Jurkat, Clone E6-1 (cell line): ENCODE results near the genes P2RY10 and DACH2.

DNA sequence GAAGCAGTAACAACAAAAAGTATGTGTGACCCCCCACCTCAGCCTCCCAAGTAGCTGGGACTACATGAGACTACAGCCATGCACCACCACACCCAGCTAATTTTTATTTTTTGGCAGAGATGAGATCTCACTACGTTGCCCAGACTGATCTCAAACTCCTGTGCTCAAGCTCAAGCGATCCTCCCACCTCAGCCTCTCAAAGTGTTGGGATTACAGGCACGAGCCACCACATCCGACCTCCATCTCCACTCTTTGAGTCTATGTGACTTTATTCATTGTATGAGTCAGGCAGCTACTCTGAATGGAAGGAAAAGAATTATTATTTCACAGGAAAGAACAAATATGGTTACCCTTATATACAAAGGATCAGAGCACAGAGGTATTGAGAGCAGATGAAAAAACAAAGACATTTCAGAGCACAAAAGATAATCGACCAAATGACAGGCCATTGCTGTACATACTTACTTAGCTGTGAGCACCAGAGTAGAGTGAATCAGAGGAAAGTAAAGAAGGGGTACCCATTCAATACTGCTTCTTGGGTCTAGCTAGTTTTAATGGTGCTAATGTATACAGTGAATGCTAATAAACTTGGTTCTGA, 28.6 kb upstream of the ZCCHC13 start:
- RRBS = no CpG with 5 or more reads among the region's 5 CpGs

- RRBS = no CpG with 5 or more reads among the region's 64 CpGs
These were observed 78.0 kb downstream of the RLIM start for GRCh38 chrX:74536182-74537077.

DNA sequence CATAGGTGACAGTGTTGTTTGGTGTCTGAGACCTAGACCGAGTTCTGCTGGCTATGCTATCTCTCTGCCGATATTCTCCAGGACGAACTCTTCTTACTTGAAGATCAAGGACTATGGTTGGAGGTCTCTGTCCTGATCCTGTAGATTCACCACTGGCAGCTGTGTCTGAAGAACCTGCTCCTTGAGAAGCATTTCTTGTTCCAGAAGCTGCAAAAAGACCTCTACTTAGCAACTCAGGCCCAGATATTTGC, 22.3 kb downstream of the RLIM start:
- RRBS = no CpG with 5 or more reads among the region's 3 CpGs

GRCh38 chrX:74608342-74608979, 6.0 kb downstream of the RLIM start:
- RRBS = no CpG with 5 or more reads among the region's 6 CpGs

DNA sequence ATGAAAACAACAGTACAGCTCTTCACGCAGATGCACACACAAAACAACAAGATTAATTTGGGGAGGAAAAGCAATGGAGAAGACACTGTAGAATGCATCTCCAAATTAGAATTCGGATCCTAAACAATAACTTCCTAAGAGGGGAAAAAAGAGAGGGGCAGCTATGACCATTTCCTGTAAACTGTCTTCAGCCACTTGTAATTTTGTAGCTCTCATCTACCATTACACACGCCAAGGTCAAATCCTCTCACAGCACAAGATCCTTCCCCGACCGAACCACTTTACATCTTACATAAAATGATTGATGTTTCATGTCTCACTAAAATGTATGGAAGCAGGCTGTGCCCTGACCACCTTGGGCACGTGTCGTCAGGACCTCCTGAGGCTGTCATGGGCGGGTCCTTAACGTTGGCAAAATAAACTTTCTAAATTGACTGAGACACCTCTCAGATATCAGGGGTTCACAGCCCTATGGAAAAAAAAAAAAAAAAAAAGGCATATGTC, 24.1 kb upstream of the PBDC1 start:
- RRBS = no CpG with 5 or more reads among the region's 9 CpGs

DNA sequence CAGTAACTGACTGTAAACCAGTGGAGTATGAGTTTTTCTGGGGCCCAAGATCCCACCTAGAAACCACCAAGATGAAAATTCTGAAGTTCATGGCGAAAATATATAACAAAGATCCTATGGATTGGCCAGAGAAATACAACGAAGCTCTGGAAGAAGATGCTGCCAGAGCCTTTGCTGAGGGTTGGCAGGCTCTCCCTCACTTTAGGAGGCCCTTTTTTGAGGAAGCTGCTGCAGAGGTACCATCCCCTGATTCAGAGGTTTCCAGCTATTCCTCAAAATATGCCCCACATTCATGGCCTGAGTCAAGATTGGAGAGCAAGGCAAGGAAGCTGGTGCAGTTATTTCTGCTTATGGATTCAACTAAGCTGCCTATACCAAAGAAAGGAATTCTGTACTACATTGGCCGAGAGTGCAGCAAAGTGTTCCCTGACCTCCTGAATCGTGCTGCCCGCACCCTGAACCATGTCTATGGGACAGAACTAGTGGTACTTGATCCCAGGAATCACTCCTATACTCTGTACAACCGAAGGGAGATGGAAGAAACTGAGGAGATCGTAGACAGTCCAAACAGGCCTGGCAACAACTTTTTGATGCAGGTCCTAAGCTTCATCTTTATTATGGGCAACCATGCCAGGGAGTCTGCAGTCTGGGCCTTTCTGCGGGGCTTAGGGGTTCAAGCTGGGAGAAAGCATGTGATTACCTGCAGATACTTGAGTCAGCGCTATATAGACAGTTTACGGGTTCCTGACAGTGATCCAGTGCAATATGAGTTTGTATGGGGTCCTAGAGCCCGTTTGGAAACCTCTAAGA, 2.5 kb downstream of the MAGEE1 start:
- RRBS = no CpG with 5 or more reads among the region's 11 CpGs

DNA sequence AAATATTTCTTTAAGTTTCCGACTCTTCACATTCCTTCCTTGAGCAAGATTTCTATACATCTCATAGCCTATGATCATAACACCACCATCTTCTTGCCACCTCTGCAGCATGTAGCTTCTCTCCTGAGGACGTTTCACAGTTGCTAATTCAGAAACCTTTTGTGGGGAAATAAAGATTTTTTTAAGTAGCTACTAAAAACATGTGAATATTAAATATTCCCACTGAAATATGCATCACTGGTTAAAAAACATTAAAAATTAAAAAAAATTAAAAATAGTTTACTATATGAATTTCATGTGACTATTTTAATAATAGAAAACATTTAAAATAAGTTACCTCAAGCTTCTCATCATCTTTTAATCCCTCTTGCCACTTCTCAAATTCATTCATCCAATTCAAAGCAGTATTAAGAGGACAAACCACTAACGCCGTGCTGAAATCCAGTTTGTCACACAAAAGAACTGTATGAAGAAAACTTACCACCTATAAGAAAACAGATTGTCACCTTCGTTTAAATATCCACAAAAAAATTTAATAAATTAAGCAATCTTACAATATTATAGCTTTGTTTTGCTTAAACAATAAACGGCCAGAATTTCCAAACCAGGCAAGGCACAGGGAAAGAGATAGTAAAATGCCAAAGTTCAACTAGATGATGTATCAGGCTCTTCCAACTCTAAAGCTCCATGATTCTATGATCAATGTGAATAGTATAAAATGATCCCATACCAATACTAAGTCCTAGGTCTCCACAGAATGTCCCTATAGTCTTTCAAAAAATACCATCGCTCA, 152.6 kb downstream of the ATRX start:
- RRBS = no CpG with 5 or more reads among the region's 7 CpGs

- RRBS = no CpG with 5 or more reads among the region's 4 CpGs
These were observed 132.1 kb downstream of the ATRX start for GRCh38 chrX:77653911-77654372.

DNA sequence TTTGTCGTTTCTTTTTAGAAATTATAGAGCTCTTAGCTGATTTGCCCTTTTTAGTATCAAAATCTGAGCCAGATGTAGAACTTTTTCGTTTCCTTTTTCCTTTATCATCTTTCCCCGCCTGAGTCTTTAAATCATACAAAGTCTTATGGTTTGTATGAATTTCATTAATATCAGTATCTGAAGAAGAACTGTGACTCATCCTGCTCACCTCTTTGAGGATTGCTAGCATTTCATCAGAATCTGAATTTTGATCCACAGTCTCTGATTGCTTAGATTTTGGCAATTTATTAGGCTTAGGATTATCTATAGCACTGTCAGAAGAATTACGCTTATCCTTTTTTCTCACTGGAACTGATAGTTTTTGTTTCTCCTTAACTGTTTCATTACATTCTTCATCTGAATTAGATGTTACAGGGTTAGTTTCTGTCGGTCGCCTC, 103.2 kb downstream of the ATRX start:
- RRBS = no CpG with 5 or more reads among the region's 6 CpGs

DNA sequence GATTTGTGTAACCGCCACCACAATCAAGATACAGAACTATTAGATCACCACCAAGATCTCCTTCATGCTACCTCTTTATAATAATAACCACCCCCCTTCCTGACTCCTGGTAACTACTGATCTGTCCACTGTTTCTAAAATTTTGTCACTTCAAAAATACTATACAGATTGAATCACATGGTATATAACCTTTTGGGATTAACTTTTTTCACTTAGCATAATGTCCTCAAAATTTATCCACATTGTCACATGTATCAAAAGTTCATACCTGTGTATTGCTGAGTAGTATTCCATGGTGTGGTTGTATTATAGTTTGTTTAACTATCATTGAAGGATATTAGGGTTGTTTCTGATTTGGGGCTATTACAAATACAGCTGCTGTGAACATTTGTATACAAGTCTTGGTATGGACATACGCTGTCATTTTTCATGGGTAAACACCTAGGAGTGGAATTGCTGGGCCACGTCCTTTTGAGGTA, 3.3 kb downstream of the PGK1 start:
- RRBS = no CpG with 5 or more reads among the region's 3 CpGs

DNA sequence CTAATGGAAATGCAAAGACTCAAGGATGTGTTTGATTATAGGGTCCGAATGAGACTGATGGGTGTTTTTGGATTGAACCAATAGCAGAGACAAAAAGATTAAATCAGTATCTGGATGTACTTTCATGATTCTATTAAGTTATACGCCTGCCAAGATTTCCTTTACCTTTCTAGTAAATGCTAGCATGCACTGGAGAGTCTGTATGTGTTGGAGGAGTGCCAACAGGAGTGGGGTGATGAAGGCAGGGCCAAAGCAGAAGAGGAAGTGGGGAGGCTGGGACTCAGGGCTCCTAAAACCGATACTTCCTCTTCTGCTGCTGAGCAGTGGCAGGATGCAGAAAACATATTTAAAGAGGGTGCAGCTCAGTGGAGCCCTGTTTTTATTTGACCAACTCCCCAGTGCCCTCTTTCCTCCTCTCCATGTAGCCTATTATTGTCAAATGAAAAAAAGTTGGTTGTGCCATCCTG, 5.6 kb downstream of the CYSLTR1 start:
- RRBS = no CpG with 5 or more reads among the region's 3 CpGs

- RRBS = no CpG with 5 or more reads among the region's 3 CpGs
These were observed 1.5 kb upstream of the P2RY10 start for GRCh38 chrX:78943697-78944124.

- RRBS = no CpG with 5 or more reads among the region's 3 CpGs
These were observed at the start of gene P2RY10 for GRCh38 chrX:78944965-78945509. Gene P2RY10, plus strand, starts transcription at chrX:78945391.

DNA sequence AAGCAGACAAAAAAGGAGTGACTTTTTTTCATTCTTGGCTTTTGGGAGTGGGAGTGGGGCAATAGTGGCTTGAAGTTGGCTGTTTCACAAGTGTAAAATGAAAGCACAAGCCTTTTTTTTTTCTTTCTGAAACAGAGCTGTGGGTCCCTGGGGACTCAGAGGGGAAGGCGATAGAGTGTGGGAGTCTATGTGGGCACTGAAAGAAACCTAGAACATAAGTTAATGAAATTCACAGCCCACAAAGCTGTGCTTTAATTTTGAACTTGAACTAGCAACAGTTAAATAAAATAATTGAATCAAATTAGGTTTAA, 107.7 kb downstream of the ITM2A start:
- RRBS = no CpG with 5 or more reads among the region's 1 CpG

DNA sequence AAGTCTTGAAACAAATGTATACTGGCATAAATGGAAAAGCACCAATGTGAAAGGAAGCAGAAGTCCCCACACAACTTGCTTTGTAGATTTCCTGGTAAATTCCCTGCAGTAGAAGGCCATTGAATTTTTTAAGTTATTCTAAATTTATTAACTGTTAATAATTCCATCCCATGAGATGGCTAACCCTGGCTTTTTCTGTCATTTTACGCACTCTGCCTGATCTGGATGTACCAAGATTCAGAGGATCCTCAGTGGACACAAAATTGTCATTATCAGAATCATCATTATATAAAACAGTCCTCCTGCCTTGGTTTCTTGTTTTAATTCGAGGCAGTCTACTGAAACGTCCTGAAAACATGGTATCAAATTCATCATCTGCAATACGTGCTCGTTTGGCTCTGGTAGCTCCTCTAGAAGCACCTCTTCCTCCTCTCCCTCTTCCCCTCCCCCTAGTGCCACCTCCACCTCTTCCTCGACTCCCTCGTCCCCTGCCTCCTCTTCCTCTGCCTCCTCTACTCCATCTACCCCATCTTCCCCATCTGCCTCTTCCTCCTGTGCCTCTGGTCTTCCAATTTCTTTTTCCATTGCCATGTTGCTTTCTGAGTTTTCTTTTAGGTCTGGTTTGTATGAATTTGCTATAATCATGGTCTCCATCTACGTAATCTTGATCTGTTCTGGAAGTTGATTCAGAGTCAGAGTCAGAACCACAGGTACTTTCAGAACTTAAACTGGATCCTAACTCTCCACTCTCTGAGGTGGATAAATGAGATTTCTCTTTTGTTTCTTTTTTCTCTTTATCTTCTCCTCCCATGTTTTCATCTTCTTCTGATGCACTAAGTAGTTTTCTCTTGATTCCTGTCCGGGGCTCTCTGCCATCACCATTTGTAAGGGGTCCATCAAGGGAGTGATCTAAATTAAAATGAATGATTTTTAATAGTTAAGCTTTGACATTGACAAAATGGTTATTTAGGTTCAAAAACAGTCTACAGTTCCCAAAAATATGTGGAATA, 132.9 kb downstream of the BRWD3 start:
- RRBS = no CpG with 5 or more reads among the region's 9 CpGs

- RRBS = no CpG with 5 or more reads among the region's 2 CpGs
These were observed 126.1 kb downstream of the RPS6KA6 start for GRCh38 chrX:84061669-84062435.

- RRBS = 20% methylated on average over 6 of the region's 43 CpGs
These were observed at the start of gene DACH2 for GRCh38 chrX:86148106-86148678. Gene DACH2, plus strand, starts transcription at chrX:86148451.

DNA sequence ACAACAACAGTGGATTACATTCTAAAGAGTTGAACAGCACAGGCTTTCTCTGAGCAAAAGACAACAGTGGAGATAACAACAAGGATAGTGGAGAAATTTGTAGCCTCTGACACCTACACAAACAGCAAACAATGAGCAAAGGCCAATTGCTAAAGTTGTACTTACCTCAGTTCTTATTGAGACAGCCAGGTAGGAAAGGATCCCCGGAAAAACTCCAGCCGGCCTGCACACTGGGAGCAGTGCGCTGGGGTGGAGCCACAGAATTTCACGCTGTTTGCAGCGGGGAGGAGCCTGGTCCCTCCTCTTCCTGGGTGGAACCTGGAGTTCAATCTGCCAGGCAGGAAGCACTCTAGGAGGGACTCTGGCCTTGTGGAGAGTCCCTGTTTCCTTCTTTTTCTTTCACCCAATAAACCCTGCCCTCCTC, 382.6 kb upstream of the TGIF2LX start:
- RRBS = no CpG with 5 or more reads among the region's 5 CpGs

GRCh38 chrX:94127207-94127559, 453.2 kb downstream of the FAM133A start:
- RRBS = no CpG with 5 or more reads among the region's 9 CpGs